Cytotoxic T cell (primary cell): Measurements from ENCODE around the genes CSNK1D, CD7 and WDR45B.

DNA sequence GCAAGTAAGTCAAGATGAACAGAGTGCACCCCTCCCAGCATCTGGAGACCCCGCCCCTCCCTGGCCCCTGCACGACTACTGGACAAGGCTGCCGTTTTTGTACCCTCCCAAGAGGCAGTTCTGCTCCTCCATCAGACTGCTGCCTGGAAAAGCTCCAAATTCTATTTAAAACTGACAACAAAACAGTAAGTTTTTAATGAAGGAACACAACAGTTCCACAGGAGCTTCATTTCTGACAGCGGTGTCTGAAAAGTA is 21.7 kb downstream of the SLC16A3 start:
- PRO-cap, 2 experiments: no peak in any of the 2 experiments

- PRO-cap, 2 experiments: peak in 2 of 2 experiments; most common plus-strand start chr17:82273224 (in 1); most common minus-strand start chr17:82273431 (in 2)
Observed at GRCh38 chr17:82273042-82273893, at the start of gene CSNK1D. Gene CSNK1D (minus strand): TSS chr17:82273700.

DNA sequence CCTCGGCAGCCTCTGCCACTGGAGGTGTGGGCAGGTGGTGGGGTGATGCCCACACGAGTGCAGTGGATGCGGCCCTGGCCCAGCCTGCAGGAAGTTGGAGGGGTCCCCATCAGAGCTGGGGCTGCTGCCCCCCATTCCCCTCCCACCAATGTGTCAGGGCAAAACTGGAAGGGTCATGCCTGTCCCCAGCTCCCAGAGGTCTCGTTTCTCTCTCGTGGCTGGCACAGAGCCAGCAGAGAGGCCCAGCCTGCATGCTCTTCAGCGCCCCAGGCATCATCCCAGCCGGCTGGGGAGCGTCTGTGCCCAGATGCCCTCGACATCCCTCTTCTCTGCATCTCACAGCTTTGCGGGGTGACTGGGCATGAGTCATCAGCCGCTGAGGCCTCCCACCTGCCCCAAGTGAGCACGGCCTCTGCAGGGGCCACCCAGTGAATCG is 9.7 kb upstream of the CSNK1D start:
- PRO-cap, 2 experiments: no peak in any of the 2 experiments

DNA sequence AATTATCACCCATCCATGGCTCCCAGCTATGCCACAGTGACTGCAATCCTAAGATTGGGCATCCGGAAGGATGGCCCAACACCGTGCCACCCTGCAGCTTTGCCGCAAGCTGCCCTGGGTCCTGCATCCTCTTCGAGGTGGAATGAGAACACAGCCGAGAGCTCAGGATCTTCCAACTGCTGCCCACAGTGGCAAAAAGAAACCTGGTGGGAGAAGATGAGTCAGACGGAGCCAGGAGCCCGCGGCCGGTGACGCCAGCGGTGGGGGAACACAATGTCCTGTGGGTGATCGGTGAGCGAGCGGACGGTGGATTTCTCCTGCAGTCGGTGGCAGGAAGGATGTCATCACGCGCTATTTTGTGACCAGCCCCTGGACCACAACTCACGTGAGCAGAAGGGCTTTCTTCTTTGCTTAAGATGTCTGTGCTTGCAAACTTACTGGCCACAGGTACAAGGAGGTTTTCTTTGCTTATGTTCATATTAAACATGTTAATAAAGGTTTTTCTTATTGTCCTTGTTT is 20.1 kb downstream of the CD7 start:
- PRO-cap, 2 experiments: peak in 2 of 2 experiments; most common plus-strand start position 224 of the sequence (in 1); most common minus-strand start position 178 of the sequence (in 2)

DNA sequence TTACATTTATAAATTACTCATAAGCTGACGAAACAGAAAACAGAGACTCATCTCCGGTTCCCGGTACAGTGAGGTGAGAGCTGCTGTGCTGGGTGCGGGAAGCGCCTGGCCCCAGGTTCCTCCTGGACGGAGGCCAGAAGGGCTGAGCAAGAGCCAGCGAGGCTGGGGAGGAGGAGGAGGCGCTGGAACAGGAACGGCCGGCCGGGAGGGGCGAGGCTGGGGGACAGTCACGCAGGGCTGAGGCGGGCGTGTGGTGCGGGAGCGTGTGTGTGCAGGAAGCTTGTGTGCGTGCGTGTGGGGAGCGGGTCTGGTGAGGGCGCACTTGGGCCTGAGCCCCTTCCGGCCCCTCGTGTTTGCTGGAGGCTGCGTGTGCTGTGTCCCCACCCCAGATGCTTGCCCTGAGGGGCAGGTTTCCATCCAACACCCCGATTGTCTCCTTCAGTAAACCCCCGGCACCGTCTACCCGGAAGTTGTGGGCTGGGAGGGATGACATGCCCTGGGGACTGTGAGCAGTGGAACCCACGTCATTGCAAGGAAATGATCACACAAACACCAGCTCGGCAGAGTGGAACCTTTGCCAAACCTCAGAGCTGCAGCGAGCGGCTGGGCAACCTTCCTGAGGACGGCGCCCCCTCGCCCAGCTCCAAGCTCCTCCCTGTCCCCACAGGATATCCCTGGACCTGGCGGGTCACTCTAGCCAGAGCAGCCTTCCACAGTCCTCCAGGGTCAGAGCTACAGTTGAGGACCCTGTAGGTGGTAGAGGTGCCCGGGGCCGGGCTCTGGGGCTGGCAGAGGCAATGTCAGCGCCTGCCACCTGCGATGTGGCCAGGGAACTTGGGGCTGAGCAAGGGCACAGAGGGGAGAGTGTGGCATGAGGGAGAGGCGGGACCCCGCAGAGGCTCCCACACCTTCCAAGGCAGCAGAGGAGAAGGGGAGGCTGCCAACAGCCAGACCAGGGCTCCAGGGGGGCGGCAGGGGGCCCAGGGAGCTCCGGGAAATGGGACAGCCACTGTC is 19.3 kb downstream of the CD7 start:
- PRO-cap, 2 experiments: peak in 2 of 2 experiments; most common plus-strand start position 76 of the sequence (in 2); most common minus-strand start position 400 of the sequence (in 2)

GRCh38 chr17:82304430-82304887 is 12.9 kb downstream of the CD7 start:
- PRO-cap, 2 experiments: no peak in any of the 2 experiments

DNA sequence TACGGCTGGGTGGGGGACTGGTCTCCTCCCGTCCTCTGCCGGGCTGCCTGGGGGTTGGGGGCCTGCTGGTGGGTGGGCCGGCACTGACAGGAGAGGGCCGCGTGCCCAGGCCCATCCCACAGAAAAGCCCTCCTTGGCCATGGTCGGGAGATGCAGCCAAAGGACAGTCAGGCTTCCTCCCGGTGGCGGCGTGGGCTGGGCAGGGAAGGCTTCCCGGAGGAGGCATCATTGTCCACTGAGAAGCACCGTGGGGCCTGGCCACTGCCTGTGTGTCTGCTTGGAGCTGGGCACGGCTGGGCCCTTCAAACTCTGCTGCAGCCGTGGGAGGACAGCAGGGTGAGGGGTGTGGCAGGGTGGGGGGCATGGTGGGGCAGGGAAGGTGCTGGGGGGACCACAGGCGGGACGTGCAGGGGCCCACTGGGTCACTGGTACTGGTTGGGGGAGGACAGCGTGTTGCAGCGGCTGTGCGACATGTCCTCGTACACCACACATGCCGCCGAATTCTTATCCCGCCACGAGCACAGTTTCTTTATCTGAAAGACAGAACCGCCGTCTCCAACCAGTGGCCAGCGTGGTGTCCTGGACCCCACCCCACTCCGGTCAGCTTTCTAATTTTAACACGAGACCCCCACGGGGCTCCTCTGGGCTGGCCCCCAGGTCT is 2.4 kb downstream of the CD7 start:
- PRO-cap, 2 experiments: no peak in any of the 2 experiments

- PRO-cap, 2 experiments: peak in 2 of 2 experiments; most common plus-strand start chr17:82317687 (in 1); most common minus-strand start chr17:82317529 (in 2)
Observed at GRCh38 chr17:82317373-82318039, at the start of gene CD7. Gene CD7 (minus strand): TSS chr17:82317608.

GRCh38 chr17:82368013-82368295 is 3.6 kb upstream of the UTS2R start:
- PRO-cap, 2 experiments: no peak in any of the 2 experiments

DNA sequence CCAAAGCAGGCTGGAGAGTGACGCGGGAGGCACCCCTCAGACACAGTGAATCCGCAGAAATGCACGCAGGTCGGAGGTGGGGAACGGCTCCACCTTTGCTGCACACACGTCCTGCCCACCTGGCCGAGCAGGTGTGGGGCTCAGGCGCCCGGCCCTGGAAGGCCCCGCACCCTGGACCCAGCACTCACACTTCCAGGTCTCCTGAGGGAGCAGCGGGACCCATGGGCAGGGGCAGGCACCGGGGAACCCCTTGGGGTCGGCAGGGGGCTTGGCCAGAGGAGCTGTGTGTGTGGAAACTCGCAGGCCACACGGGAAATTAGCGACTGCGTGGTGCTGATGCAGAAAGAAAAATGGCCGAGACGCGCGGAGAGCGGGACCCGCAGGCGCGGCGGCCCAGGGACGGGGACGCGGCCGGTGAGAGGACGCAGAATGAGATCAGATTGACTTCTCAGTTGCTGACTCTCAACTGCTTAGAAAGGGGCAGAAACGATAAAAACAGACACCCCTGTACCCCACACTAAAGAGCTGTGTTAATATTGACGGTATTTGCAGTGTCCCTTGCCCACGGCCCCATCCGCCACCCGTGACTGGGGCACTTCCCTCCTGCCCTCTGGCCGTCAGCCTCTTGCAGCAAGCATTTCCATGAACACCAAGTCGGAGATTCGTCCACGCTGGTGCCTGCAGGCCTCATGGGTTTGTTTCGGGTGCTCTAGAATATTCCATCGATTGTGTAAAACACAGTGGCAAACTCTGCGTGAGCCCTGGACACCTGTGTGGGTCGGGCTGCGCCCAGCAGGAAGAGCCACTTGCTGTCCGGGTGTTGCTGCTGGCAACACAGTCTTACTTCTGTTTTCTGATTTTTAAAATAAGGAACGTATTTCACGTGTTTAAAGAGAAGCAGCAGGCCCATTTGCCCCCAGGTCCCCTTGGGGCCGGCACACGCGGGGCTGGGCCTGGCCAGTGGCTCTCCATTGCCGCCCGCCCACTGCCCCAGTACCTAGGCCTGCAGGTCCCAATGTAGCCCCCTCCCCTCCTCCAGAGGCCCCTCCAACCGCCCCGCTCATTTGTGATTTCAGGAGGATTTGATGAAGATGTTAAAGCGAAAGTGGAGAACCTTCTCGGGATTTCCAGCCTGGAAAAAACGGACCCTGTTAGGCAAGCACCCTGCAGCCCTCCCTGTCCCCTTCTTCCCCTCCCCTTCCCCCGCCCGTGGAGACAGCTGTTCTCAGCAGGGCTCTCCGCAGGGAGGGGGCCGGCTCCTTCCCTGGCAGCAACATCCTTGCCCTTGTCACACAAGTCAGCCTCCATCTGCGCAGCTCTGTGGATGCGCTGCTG is 10.2 kb downstream of the CYBC1 start:
- PRO-cap, 2 experiments: peak in 1 of 2 experiments; most common minus-strand start position 1,316 of the sequence (in 1)

DNA sequence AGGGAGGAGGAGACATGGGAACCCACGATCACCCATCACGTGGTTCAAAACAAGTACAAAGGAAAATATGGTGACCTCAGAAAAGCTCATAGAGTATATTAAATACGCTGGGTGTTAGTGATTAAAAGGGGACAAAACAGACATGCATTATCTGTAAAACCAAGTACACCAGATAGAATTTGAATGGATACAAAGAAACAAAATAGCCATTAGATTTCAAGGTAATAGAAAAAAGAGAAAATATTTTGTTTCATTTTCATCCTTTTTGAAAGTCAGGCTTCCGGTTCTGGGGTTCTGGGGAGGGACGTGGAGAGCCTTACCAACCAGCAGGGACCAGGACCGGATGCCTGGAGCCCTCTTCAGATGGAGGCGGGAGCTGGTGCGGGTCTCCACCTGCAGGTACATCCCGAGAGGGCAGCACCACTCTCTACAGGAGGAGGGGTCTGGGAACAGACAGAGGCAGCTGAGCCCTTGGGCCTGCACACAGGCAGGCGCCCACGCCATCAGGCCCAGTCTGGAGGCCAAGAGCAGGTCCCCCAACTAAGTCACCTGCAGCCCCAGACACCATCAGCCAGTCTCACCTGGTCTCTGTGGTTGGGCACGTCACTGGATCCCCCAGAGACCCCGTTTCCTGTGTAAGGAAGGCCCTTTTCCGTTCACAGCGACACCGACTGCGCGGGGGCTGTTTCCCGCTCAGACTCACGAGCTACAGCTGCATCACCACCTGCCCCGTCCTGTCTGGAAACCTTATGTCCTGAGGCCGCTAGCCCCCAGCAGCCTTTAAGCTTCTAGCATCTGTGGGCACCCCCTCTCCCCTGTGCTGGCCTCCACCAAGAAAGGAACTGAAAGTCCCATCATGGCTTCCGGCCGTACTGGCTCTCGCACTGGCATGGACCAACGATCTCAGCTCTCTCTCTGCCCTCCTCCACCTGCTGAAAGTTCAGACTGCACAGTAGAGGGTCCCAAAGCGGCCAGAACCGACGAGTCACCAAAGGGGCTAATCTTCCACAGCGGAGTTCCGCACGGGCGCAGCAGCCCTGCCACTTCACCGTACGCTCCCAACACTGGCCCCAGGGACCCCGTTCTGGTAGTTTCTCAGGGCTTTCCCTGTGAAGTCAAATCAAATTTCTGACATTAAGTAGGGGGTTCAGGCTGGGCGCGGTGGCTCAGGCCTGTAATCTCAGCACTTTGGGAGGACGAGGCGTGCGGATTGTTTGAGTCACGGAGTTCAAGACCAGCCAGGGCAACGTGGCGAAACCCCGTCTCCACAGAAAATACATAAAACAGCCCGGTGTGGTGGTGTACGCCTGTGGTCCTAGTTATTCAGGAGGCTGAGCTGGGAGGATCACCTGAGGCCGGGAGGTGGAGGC is 1.2 kb downstream of the CYBC1 start:
- PRO-cap, 2 experiments: peak in 2 of 2 experiments; most common plus-strand start position 430 of the sequence (in 2); most common minus-strand start position 754 of the sequence (in 2)

DNA sequence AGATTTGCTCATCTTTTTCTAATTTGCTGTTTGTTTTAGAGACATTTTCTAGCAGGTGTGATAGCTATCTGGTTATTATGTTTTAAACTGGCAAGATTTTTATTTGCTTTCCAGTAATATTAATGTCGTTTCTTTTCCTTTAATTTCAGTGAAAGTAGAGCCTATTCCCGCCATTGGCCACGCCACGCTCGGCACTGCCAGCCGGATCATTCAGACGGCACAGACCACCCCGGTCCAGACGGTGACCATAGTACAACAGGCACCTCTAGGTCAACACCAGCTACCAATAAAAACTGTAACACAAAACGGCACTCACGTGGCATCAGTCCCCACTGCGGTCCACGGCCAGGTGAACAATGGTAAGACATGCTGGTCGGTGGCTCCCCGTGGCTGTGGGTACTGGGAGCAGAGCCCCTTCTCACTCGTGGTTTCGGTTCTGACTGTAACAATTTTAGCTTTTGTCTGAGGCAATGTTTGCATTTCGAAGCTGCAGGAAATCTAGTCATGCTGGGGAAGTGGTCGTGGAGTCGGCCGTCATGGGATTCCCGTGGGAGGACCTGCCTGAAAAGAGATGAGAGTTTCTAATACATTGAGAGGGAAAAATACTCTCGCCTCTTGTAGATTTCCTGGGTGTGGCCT is 61.2 kb downstream of the WDR45B start:
- PRO-cap, 2 experiments: no peak in any of the 2 experiments

DNA sequence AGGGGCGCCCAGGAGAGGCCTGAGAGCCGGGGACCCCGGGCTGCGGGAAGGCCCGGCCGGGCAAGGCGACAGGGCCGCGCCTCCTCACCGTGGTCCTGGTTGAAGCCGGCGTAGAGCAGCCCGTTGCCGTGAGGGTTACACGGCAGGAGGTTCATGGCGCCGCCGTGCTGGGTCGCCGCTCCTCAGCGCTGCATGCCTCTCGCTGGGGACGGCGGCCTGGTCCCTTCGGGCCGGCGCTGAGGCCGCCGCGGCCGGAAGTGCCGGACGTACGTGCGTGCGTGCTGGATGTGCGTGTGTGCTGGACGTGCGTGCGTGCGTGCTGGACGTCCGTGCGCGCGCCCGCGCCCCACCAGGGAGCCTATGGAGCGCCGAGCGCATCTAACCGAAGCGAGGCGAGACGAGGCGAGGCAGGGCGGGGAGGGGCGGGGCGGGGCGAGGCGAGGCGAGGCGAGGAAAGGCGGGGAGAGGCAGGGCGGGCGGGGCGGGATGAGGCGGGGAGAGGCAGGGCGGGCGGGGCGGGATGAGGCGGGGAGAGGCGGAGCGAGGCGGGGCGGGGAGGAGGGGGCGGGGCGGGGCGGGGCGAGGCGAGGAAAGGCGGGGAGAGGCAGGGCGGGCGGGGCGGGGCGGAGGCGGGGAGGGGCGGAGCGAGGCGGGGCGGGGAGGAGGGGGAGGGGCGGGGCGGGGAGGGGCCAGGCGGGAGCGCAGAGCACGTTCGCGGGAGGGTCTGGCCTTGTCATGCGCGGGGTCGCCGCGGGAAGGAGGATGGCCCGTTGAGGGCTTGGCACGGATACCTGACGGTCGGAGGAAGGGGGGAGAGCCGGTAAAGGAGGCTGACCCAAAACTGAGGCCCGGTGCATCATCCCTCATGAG is at the start of gene WDR45B:
WDR45B (minus strand) TSS at position 259 of the 870 bp plus-strand sequence.
- PRO-cap, 2 experiments: peak in 2 of 2 experiments; most common minus-strand start position 259 of the sequence (in 2)

GRCh38 chr17:82815101-82815806 is 24.6 kb downstream of the ZNF750 start:
- PRO-cap, 2 experiments: no peak in any of the 2 experiments

DNA sequence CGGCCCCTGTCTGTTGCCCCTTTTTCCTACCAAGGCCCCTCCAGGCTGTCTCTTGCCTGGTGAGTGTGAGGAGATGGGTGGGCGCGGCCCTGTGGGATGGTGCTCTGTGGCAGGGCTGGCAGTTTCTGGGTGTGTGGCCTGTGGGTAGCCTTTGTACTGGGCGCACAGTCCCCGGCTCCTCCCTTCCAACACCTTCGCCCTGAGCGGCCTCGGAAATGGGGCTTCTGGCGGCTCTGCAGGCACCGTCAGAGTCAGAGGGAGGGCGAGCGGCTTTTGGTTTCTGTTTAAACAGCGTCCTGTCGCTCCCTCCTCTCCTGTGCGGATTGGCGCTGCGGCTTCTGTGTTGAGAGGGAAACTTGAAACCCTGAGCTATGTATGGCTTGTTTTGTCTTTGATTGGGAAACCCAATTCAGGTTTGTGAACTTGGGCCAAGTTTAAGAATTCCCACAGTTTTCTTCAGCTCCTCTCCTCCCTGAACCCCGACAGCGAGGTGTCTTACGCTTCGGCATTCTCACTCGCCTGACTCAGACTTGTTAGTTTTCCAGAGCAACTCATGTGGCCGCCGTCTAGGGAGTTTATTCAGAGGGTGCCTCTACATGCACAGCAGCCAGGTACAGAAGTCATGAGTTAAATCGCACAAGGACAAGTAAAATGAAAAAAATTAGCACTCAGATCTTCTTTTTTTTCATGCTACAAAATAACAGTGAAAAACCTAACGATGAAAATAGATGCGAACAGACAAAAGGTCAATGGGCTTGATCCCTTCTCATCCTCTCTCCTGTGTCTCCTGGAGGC is 8.4 kb upstream of the ZNF750 start:
- PRO-cap, 2 experiments: peak in 1 of 2 experiments; most common plus-strand start position 245 of the sequence (in 1); most common minus-strand start position 127 of the sequence (in 1)

DNA sequence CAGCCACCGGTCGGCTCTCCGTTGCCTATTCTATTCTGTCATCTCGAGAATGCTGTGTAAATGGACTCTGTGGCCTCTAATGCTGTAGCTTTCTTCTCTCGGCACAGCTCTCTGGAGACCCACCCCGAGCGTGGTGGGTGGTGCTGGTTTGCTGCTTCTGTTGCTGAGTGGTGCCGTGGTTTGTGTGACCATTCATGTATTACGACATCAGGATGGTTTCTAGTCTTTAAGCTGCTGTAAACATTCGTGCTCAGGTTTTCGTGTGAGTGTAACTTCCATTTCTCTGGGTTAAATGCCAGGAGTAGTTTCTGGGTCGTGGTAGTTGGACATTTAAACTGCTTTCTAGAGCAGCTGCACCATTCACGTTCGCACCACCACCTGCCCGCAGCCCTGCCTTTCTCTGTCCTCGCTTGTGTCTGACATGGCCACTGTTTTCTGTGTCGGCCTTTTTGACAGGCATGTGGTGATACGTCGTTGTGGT is 47.6 kb upstream of the ZNF750 start:
- PRO-cap, 2 experiments: no peak in any of the 2 experiments

GRCh38 chr17:83107737-83108537 is 28.5 kb downstream of the METRNL start:
- PRO-cap, 2 experiments: no peak in any of the 2 experiments